Airway epithelial cell (primary cell): ENCODE measurements around a stretch of chr18.

DNA sequence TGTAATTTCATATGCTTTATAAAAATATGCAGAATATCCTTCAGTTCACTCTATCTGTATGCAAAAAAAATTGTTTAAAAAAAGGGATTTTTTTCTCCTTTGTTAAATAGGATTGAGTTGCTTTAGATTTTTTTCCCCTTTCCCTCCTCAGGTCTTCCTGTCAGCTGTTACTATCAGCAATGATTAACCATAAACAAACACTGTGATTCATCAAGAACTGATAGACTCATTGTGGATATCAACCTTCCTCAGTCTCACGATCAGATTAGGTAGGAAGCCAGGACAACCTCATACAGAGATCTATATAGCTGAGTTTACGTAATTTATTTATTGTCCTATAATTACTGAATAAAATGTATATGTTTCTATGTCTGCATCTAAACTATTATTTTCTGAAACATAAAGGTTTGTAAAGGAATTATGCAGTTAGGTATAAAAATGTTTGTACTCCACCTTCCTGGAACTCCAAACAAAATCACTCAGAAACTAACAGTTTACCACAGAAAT, 2136.3 kb upstream of the CELF4 start:
- RAMPAGE, long total RNA = no peak

DNA sequence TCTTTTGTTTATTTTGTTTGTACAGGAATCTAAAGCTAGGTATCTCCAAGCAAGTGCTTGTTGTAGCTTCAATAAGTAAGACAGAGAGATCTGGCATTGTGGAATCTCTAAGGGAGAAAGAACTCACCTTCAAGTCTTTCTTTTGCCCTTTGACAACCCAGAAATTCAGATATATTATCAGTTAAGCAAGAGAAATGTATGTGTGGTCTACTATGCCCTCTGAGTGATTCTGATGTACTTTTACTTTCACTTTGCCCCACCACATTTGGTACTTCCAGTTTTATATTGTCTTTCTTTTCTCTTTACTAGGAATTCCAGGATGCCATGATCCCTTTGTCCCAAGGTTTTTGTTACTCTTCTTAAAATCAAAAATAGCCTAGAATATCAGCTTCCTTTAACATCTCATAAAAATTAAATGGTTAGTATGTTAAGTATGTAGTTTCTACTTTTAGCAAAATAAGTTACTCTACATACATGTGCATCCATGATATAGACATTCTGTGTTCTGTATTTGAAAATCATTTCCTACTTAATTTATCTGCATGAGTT, 259.5 kb upstream of the PIK3C3 start:
- RAMPAGE, long total RNA = no peak

- RAMPAGE, long total RNA = no peak
Observed at GRCh38 chr18:41993253-41994092, 38.4 kb downstream of the PIK3C3 start.

DNA sequence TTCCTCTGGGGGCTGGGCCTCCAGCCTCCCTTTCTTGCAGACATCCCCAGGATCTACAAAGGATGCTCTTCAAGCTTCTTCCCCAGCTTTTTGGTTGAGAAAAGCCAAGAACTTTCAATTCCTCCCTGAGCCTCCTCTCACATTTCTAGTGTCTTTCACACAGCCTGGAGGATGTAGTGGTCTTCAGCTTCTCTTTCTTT, 210.2 kb downstream of the PIK3C3 start:
- RAMPAGE, long total RNA = no peak

GRCh38 chr18:43933079-43933794, 655.9 kb upstream of the SYT4 start:
- RAMPAGE, long total RNA = no peak

- RAMPAGE, long total RNA = no peak
Observed at GRCh38 chr18:44700473-44701031, 19.9 kb downstream of the SETBP1 start.

- RAMPAGE, long total RNA = no peak
Observed at GRCh38 chr18:44701032-44701728, 20.5 kb downstream of the SETBP1 start.

DNA sequence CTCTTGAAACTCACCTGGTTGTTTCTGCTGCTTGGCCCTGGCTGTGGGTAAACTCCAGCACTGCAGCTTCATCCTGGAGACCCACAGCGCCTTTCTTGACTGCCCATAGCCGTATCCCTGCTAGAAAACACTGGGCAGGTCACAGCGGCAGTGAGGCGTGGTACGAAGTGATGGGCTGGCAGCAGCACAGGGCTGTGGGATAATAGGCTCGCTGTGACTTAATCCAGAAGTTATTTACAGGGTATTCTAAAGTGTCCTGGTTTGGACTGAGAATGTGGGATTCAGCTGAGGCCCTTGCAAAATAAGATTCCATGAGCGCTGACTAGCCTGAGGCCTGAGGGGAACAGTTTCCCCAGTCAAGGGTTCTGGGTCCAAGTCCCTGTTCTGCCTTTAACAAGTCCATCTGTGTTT, 34.5 kb downstream of the SETBP1 start:
- RAMPAGE, long total RNA = no peak

- RAMPAGE, long total RNA = no peak
Observed at GRCh38 chr18:44725599-44726085, 45.0 kb downstream of the SETBP1 start.

- RAMPAGE, long total RNA = no peak
Observed at GRCh38 chr18:44728255-44728789, 47.6 kb downstream of the SETBP1 start.

- RAMPAGE, long total RNA = no peak
Observed at GRCh38 chr18:44777646-44778316, 97.1 kb downstream of the SETBP1 start.

DNA sequence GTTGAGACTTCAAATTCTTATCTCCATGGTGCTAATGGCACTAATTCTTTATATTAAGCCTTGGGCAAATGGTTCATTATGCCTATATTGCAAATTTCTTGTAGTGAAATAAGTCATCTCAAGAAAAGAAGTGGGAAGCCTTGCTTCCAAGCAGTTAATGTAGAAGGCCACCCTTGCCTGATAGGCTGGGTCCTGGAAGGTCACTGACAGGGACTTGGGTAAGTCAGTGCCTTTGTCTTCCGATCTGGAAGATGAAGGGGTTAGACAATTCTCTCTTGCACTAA, 103.1 kb downstream of the SETBP1 start:
- RAMPAGE, long total RNA = no peak

DNA sequence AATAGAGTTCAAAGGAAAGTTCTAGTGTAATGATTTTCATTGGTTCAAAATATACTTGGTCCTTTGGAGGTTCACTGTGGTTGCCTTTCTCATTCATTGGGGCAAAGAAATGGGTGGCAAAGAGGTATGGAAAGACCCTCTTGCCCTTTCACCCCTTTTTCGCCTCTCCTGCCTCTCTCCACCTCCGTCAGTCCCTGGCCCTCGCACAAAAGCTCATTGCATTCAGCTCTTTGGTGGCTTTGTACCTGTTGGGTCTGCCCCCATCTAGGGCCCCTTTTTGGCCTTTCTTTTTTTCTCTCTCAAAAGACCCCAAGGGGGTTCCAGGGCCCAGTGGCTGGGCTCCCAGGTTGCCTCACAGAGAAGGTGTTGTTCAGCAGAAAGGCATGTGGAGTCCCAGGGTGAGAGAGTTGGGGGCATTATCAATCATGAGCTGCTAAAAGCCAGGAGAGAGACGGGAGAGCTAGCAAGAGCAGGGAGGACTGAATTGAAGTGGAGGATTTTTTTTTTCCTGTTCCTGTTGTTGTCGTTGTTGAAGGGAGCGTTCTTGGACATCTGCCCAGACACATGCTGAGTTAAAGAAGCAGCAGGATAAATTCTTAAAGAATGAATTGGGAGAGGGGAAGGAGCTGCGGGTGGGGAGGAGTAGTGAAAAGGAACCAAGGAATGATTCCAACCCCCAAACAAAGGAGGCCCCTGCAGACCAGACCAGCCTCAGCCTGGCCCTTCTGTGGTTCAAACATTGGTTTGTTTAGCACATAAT, 145.6 kb downstream of the SETBP1 start:
- RAMPAGE, long total RNA = no peak

DNA sequence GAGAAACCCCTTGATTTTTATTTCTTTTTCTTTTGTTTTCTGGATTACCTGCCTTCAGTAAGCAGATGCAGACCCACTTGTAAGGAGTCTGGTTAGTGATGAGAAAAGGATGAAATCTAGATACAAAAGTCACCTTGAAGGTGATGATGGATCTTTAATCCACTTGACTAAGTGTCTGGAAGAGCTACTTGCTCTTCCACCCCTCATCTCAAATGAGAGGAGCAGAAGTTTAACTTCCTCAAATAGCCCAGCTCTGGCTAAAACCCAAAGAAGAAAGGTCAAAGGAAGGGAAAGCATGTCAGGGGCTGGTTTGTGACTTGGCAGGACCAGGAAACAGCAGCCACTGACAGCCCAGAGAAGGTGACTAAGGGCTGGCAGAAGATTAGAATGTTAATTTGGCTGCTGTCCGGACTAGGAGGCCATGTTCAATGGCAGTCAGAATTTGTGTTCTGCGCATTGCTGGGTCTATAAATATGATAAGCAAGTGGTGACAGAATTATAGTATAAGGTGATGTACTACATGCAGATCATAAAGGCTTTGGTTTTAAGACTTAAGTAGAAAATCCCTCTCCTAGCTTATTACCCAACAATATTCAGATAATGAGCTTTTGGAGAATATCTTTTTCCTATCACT, 386.2 kb downstream of the SETBP1 start:
- RAMPAGE, long total RNA = no peak

- RAMPAGE, long total RNA = no peak
Observed at GRCh38 chr18:45739133-45739838, 15.3 kb downstream of the SLC14A1 start.

GRCh38 chr18:45775132-45775843, 50.2 kb upstream of the SIGLEC15 start:
- RAMPAGE, long total RNA = no peak

- RAMPAGE, long total RNA = no peak
Observed at GRCh38 chr18:45782653-45783011, 42.8 kb upstream of the SIGLEC15 start.

DNA sequence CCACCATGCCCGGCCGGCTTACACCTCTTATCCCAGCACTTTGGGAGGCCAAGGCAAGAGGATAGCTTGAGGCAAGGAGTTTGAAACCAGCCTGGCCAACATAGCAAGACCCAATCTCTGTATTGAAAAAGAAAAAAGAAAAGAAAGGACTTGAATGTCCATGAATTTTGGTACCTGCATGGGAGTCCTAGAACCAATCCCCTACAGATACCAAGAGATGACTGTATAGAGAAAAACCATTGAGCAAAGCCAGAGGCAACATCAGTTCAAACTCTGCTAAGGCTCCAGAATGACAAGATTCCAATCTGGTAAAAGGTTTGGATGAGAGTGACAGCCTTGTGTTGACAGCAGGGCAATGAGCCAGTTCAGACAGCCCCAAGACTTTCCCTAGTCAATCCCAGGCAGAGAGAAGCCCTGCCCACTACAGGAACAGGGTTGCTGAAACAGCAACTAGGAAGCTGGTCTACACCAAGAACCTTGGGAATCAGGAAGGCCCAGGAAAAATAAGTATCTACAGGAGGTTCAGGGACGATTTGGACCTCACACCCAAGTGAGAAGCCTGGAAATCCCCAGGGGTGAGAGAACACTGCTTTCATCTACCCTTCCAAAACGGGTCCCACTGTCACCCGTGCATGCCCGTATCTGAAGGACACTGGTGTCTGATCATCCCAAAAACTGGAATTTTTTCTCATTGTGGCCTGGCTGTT, 3.3 kb downstream of the PSTPIP2 start:
- RAMPAGE, long total RNA = no peak

DNA sequence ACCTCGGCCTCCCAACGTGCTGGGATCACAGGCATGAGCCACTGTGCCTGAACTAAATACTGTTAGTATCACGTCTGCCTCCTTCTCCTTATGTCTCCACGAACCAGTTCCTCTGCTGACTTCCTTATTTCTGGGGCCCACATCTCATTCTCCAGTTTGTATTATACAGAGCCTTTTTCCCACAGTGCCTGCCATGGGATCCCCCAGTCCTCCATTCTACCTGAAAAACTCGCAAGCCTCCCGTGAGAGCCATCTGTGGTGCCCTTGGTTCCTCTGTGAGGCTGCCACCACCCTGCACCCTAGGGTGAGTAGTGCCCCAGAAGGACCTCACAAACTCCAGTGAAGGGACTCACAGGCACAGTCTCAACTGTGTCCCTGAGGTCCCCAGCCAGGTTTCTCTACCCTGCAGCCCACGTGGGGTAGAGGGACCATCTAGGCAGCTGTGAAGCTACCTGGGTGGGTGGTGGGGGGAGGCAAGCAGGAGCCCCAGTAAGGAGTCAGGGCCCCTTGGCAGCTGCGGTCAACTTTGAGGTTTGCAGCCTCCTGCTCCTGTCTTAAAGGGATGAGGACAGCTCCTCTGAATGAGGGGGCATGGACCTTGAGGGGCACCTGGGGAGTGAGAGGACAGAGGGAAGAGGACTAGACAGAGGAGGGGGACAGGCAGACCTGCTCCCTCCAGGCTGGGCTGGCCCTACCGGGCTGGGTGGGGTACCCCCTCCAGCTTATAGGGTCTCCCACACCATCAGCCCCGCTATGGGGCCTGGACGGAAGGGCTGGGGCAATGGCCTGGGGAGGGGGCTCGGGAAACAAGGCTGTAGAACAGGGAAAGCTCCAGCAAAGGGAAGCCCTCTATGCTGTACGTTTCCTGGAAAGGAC, 1.1 kb downstream of the PSTPIP2 start:
- RAMPAGE, long total RNA = no peak

DNA sequence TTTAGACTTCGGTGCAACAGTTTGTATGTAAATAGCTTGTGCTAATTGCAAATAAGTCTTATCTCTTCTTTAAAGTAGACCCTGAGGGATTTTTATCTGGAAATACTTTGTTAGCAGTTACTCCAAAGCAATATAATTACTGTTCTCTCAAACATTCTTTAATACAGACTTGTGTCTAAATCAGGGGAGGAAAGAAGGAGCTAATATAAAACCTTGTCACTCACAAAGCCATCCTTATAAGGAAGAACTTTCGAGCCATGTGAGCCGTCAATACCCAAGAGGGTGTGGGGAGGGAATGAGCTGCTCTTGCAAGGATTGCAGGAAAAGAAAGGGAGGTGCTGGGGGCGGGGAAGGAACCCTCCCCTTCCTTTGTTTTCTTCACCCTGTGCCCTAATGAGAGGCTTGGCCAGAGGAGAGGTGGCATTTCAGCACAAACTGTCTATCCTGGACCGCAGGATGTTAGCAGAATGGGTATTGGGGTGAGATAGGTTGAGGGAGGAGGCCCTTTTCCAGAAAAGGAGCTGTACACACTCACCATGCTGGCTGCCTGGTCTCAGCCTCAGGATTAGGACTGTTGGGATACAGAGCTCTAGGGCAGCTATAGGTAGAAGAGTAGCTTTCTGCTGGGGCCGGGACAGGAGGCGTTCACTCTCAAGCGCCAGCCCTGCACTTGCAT, 132.4 kb downstream of the RNF165 start:
- RAMPAGE, long total RNA = no peak